ENCODE measurements around a stretch of chr14.

GRCh38 chr14:102510184-102510753, 693 bp upstream of the ANKRD9 start:
- RRBS, result 11% methylated on average over 5 of the region's 33 CpGs

GRCh38 chr14:102517158-102517970, 7.8 kb upstream of the ANKRD9 start:
- RRBS, result 6% methylated on average over 19 of the region's 67 CpGs

- RRBS, result no CpG with 5 or more reads among the region's 2 CpGs
Observed at GRCh38 chr14:102532181-102532569, 22.6 kb upstream of the ANKRD9 start.

DNA sequence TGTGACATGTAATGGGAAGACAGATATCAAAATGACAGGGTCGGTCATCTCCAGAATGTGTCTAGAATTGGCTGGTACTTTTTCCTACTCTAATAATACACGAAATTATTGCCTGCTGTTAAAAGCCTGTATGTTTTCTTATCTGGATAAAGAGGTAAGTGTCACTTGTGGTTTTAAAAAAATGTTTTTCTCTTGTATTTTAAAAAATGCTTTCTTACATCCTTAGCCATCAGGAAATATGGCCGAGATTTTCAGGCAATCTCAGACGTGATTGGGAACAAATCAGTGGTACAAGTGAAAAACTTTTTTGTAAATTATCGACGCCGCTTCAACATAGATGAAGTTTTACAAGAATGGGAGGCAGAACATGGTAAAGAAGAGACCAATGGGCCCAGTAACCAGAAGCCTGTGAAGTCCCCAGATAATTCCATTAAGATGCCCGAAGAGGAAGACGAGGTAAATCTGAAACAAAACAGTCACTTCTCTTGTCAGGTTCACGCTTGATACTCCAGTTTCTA, 55.2 kb upstream of the TRAF3 start:
- RRBS, result no CpG with 5 or more reads among the region's 10 CpGs

GRCh38 chr14:102727448-102728016, 49.7 kb upstream of the TRAF3 start:
- RRBS, result no CpG with 5 or more reads among the region's 9 CpGs

DNA sequence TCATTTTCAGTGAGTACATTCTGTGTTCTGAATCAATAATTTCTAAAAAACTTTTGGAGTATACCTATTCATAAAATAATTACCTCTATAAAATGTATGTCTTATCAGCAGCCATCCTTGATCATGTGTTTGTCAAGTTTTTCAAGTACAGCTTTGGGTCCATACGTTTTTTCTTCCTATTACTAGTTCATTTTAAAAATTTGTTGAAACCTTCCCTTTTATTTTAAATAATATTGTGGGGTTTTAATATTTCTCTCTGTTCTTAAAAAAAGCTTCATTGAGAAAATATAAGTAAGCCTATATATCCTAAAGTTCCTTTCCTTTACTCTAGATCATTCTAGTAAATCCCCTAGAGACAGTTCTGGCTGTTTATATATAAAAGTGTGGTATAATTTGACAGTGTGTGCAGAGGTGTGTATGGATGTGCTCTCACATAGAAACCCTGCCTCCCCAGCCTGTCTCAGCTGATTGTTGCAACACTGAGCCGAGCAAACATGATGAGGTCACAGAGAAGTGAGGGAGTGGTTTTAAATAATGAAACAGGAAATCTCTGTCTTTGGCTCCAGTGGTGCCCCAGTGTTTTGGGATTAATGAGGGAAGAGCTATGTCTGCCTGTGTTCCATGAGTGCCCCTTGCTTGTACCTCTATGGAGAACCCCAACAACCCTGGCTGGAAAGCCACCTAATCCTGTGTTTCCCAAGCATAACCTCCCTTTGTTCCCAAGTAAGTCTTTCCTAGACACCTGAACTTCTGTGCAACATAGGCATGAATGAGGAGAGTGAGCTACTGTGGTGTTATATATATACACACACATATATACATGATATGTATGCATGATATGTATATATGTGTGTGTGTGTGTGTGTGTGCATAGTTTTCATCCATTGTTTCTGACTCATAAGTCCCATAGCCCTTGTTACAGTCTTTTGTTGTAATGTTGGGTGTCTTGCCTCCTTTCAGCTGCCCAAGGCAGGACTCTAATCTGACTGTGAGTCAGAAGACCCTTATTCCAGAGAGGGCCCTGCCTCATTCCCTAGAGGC, 17.8 kb downstream of the TRAF3 start:
- RRBS, result no CpG with 5 or more reads among the region's 2 CpGs

DNA sequence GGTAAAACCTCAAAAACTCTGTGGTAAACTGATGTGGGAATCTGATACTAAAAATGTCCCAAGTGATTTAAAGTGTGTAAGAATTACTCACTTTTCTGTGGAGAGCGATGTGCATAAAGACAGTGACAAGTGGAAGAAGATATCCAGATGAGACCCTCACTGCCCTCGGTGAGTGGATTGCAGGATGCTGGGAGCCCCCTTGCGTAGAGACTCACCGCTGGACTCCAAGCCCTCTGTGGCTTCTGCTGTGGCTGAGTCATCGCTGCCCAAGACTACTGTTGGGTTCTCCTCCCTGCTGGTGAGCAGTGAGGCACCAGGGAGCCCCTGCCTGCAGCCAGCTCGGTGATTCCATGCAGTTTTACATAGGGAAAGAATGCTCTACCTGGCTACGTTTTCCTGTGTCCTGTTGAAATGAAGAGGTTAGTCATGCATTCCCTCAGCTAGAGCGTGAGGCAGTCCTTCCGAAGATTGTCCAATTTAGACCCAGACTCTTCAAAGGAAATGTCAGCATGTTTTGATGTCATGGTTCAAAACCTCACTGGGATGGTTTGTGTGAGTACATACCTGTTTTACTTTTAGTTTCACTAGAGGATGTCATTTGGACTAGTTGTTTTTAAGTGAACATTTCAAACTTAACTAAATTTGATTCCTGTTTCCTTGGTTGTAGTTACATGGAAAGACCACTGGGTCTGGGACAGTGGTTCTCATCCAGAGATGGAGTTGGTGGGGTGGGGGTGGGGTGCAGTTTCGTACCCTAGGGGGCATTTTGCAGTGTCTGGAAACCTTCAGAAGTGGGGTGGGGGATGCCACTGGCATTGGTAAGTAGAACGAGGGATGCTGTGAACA, 28.3 kb downstream of the TRAF3 start:
- RRBS, result no CpG with 5 or more reads among the region's 11 CpGs

DNA sequence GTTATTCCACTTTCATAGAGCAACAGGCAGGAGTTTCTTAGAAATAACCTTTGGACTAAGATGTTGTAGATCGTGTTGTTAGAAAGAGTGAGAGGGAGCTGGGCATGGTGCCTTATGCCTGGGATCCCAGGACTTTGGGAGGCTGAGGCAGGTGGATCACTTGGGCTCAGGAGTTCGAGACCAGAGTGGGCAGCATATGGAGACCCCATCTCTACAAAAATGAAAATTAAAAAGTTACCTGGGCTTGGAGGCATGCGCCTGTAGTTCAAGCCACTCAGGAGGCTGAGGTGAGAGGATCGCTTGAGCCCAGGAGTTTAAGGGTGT, 48.6 kb upstream of the AMN start:
- RRBS, result no CpG with 5 or more reads among the region's 4 CpGs

- RRBS, result 20% methylated on average over 1 of the region's 1 CpG
Observed at GRCh38 chr14:102918060-102918429, 4.4 kb upstream of the AMN start.

DNA sequence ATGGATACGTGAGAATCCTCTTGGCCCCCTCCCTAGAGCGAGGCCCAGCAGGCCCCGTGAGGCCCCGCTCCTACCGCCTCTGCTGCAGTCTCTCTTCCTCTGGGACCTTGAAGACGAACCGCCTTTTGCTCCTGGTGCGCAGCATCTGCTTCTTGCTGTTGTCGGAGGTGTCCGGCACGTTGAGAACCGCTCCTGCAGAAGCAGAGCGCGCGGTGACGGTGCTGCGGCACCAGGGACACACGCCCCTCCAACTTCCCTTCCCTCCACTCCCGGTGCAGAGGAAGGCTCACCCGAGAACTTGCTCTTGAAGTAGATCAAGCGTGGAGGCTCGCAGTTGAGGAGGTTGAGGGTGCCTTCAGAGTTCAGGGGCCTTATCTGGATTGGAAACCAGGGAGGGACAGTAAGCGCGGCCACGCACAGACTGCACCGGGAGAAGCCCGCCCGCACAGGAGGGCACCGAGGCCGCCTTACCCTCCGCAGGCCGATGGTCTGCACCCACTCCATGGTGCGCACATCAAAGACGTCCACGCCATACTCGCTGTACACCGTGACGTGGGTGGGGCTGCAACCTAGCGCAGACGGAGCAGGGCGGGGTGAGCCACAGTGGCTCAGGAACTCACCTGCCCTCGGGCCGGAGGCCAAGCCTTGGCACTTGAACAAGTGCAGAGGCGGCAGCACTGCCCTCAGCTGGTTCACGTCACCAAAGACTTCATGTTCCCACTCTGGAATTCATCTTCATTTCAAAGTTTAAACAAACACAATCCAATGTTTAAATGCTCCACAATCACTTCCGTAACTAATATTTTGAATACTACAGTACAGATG, 17.5 kb downstream of the AMN start:
- RRBS, result 94% methylated on average over 6 of the region's 46 CpGs

DNA sequence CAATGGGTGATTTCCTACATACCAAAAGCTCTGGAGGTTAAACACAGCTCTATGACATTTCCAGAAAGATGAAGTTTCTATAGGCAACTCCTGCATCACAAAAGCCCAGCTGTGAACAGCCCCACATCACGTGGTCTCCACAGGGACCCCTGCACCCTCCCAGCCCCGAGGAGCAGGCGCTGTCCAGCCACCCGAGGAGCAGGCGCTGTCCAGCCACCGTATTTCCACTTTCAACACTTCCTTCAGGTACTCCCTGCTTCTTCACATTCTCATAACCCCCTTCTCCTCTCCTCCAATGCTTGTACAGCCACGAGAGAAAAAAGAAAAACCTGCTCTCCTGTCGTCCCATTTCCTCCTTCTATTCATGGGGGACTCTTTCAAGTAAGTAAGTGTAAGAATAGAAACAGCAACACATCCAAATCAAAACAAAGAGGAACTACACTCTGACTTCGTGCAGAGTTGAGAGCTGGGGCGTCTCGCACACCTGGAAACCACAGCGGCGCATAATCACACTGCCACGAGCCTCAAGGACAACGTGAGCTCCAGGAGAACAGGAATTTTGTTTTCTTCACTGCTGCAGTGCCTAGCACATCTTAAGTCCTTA, 11.9 kb downstream of the CDC42BPB start:
- RRBS, result no CpG with 5 or more reads among the region's 15 CpGs

GRCh38 chr14:103072934-103073953, 10.8 kb upstream of the LBHD2 start:
- RRBS, result no CpG with 5 or more reads among the region's 26 CpGs

DNA sequence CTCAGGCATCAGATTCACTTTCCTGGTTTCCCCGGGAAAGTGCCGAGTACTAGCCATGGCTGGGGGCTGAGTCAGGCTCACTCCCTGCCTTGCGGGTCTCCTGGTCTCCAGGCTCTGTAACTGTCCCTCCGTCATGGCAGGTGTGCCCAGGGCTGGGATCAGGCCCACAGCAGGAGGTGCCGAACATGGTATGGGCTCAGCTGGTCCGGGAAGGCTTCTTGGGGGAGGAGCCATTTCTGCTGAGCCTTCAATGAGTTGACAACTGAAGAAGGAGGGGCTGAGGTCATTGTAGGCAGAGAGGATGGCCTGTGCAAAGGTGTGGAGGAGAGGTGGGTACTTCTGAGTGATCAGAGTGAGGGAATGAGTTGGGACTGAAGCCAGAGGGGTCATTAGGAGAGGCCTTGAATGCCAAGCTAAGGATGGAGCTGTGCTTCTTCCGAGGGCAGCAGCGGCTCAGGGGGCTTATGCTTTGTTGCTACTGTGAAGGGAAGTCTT, 745 bp downstream of the EXOC3L4 start:
- RRBS, result 79% methylated on average over 4 of the region's 8 CpGs

DNA sequence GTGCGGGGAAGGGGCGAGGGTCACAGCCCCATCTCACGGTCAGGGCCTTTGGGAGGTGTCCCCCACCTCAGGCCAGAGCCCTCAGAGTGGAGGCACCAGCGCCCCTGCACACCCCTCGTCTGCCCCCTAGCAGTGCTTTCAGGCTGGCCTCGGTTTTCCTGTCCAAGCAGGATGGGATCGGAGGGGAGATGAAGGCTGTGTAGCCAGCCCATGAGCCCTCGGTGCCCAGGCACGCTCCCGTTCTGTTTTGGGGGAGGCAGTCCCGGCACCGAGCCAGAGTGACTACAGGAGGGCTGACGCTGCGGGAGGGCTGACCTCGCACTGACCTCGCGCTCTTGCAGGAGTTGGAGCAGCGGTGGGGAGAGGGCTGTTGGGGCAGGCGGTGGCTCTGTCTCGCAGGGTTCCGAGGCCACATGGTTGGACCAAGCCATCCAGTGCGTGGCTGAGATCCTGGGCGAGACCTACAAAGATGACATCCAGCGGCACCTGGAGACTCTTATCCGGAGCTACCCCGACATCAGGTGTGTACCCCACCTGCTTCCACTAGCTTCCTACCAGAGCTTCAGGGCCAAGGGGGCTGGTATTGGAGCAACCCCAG, 13.6 kb downstream of the EXOC3L4 start:
- RRBS, result no CpG with 5 or more reads among the region's 26 CpGs

DNA sequence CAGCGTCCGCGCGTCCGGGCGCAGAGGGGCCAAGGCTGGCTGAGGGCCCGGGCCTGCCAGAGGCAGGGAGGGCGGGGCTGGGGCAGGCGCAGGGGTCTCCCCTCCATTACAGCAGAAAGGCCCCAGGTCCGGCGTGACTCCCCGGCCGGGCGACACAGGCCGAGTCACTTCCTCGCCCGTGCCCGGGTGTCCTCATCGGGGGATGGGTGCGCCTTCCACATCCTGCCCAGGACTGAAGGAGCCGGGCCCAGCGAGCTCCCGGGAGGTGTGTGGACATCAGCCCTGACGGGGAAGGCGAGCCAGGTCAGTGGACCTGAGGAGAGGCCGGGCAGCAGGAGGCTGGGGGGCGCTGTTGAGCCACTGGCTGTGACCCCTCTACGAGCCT, 380 bp downstream of the TNFAIP2 start:
- RRBS, result 78% methylated on average over 20 of the region's 28 CpGs

DNA sequence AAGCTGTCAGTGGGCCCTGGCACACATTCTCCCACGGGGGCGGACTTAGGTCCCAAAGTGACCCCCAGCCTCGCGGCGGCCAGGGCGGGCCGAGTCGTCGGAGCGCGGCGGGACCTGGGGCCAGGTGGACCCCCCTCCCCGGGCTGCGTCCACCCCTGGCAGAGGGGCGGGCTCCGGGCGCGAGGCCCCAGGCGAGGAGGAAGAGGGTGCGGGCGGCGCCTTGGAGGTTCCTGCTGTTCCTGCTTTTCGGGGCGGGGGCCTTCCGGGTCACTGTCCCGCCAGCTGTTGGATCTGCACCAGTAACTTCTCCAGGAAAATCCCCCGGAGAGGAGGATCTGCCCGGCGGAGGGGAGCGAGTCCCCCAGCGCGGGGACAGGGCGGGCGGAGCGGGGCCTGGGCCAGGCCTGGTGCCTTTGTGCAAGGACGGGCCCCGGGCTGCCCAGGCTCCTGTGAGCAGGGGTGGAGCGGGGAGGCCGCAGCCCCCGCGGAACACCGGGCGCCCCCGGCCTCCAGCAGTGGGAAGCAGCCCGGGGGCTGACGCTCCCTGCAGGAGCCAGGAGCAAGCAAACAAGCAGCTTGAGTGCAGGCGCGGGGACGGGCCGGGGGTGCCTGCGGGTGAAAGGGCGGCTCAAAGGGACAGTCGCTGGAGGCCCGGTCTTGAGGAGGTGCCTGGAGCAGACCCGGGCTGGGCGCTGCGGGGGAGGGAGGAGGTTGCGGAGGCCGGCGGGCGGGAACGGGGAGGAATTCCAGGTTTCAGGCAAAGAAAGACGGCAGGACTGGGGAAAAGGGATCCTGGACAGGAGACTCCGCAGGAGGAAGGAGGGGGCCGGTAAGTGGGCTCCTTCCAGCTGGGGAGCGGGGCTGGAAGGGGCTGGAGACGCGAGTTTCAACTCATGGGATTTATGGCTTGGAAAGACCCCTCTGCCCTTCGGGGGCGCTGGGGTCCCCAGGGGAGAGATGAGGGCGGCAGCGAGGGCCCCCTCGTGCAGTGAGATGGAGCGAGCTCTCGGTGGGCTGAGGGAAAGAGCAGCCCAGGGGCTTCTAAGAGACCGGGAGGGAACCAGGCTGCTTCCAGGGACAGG, 15.5 kb downstream of the TNFAIP2 start:
- RRBS, result 86% methylated on average over 42 of the region's 76 CpGs

DNA sequence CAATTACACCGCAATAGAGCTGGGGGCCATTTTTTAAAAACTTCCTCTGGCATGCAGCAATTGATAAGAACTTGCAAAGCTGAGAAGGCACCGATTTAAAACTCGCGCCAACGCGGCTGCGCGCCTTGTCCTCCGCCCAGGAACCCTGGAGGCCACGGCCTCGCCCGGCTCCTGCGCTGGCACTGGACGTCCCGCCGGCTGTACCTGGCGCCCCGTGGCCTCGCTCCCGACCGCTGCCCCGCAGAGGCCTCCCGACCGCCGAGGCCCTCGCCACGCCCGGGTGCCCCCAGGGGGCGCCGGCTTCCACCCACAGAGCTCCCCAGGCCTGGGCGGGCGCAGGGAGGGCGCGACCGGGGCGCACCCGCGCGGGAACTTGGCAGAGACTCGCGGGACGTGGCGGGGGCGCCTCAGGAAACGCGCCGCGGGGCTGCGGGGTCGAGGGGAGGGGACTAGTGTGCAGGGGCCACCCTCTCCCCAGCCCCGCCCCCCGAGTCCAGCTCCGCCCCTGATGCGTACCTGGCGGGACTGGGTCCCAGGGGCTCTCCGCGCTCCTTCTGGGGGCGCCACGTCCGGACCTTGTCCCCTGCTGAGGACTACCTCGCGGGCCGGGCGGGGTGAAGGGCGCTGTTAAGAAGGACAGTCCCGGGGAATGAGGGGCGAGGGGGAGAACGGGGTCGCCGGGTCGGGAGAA, 65.7 kb downstream of the TNFAIP2 start:
- RRBS, result 68% methylated on average over 28 of the region's 71 CpGs

GRCh38 chr14:103331952-103332504, 2.0 kb upstream of the EIF5 start:
- RRBS, result no CpG with 5 or more reads among the region's 3 CpGs

DNA sequence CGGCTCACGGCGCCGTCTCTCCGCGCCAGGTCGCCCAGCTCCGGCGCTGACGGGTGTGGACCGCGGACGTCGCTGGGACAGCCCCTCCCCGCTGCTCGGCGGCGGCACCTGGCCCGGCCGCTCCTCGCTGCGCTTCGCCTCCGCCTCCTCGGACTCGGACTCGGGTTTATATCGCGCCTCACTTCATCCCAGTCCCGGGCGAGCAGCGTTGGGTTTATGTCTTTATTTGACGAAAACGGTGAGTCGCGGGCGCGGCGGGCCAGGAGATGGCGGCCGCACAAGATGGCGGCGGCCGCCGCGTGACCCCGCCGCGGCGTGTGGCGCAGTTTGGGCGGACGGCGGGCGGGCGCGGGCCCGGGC, 303 bp downstream of the EIF5 start:
- RRBS, result under 1% methylated on average over 27 of the region's 58 CpGs

All from PFSK-1 (cell line).